ENCODE data around the gene LACTB.

DNA sequence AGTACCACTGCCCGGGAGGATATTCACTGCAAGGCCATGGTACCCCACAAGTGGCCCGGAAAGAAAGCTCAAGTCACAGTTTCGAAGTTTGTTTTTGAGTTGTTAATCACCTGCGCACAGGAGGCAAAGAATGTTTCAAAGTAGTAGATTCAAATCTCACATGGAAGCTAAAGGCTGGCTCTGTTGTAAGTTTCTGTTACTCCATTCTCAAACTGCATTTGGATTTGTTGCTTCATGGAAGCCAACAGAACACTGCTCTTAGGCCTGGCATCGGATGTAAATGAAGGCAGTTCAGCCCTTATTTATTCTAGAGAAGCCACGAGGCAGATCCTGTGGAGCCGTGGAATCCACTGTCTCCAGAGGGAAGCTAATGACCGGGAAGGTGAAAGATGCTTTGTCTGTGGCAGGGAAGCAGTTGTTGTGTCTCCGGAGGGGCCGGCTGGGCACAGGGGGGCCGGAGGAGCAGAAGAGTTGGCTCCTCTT, 33.3 kb downstream of the TPM1 start:
- PRO-cap, result no peak

DNA sequence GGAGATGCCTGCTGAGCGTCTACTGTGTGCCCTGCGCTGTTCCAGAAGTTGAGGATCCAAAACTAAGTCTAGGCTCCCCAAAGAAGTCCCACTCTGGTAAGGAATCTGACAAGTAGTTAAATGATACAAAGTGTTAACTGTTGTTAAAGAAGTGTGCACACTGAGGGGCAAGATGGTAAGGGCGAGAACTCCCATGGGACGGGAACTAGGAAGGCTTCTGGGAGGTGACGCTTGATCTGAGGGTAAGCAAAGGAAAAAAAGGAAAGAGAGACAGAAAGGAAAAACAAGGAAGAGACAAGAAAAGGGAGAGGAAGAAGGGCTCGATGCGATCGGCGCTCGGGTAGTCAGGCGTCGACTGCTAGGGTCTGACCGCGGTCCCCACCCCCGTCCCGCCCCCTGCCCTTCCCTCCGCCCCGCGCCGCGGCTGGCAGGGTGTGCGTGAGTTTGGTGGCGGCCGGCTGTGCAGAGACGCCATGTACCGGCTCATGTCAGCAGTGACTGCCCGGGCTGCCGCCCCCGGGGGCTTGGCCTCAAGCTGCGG, at the start of gene LACTB:
TSS of gene LACTB (plus strand) at position 463 of the 541 bp plus-strand sequence.
- PRO-cap, result bidirectional peak, plus-strand start at position 430 of the sequence, minus-strand start at position 357 of the sequence

DNA sequence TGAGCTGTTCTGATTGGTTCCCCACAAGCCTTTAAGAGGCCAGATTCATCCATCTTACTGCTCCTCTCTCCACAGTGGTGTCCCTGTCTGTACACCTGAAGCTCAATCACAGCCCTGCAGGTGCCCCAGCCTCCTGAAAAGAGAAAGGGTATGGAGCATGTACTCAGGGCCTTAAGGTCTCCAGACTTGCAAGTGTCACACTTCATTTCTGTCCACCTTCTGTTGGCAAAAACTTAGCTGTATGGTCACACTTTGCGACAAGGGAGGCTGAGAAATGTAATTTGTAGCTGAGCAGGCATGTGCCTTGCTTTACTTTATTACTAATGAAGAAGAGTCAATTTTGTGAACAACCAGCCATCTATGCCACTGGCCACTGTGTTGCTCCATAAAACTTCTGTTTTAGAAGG, 12.7 kb downstream of the LACTB start:
- PRO-cap, result no peak

DNA sequence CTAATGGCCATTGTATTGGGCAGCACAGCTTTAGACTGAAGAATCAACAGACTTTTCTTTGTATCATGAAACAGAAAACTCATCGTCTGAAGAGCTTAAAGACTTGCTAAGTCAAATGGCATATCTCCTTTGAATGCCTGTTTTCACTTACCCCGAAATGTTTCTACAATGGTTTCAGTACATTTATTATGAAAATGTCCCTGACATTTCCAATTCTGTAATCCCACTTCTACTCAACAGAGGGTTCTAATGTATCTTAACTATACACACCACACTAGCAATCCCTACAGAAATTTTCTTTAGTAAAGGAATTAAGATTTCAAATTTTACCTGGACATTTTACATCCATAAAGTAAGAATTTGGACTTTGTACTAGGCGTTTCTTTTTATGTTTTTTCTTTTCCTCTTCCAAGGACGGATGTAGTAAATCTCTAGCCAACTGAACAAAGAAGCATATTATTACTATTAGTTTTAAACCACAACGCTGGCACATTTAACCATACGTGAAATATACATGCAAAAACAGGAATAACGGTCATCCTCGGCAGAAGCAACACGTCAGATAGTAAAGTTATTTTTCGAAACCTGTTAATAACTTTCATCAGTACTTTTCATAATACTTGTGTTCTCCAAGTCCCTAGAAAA, 1.1 kb downstream of the RPS27L start:
- PRO-cap, result no peak

- PRO-cap, result no peak
Observed at GRCh38 chr15:63218959-63219369, 29.6 kb downstream of the RAB8B start.

DNA sequence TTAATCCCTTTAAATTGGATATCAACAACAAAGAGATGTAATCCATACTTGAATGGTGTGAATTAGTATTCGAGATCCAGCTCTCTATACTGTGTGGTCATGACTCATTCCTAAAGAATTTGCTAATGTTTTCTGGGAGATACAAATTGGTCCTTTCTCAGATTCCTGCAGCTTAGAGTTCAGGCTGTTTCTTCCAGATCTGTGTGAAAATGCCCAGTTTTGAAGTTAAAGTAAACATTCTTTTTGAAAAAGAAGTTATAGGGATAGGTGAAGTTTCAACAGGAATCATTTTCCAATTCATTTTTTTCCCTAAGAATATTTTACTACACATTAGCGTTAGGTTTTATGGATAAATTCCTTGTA, 20.7 kb upstream of the APH1B start:
- PRO-cap, result no peak

GRCh38 chr15:63341937-63342296, 39.7 kb downstream of the CA12 start:
- PRO-cap, result no peak

GRCh38 chr15:63375048-63375555, 6.5 kb downstream of the CA12 start:
- PRO-cap, result no peak

DNA sequence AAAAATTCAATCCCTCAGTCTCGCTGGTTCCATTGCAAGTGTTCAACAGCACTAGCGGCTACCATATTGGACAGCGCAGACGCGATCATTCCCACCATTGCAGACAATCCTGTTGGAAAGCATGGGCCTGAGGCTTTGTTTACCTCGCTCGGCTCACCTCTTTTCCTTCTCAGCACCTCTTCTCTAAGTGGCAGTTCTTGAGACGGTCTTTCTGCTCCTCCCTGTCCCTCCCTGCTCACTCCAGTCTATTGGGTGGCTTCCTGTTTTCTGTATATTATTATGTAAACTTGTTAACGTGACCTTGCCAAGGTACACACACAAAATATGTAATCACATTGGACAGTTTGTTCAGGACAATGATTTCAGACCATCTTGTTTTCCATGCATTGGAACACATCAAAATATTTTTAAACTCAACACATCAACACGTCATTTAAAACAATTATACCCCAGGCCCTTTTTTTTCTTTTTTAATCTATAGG, 21.9 kb upstream of the CA12 start:
- PRO-cap, result no peak

GRCh38 chr15:63553477-63553862, 43.7 kb upstream of the FBXL22 start:
- PRO-cap, result no peak

DNA sequence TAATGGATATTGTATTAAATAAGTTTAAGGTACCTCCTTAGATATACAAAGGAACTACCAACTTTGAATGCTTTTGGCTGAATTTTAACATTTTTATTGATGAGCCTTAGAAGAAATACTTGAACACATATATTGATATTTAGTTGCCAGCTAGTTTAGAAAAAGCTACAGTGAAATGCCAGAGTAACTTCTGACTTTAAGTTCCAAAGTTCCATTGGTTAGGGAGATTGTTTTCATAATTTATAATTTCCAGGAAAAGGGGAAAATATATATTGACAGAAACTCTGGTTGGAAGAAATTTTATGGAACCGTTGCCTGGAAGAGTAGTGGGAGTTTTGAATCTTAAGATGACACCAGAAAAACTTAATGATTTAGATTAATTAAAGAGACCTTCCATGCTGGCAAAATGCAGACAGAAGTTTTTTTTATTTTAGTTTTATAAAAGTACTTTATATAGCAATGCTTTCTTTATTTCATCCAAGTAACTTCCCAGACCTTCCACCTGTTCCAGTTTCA, 27.9 kb upstream of the FBXL22 start:
- PRO-cap, result no peak

DNA sequence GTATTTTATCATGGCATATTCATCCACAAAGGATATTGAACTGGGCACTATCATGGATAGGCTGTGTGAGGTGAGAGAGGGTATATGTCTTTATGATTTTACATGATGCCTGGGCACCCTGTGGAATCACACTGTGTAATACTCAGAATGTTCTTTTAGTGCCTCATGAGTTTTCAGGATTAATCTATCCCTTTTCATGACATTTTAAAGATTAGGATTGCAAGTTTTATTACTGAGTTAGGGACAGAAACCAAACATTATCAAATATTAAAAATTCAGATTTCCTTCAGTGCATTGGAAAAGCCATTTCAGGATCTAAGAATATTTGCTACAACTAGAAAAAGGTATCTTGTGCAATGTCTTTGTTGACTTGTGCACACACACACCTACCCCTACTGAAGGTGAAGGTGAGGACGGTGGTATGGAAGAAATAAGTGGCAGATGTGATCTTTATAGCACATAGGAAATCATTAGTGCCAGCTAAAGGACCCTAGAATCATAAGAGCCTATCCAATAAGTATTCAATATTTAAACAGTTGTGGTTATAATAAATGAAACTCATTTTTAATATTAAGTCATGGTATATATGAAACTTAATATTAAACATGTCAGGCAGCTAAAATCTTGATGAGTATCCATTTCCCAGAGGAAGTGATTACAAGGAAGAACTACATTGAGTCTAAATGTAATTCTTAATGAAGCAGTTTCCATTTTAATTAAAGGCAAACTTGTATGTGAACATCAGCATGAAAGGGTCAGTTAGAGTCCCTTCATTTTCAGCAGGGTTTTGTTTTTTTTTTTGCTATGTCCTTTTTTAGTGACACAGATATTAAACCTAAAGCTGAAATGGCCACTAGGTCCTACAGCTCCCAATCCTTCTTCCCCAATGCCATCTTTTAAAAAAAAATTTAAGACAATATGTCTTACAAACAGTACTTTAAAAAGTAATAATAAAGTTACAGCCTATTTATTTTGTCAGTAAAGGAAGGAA, 25.3 kb upstream of the FBXL22 start:
- PRO-cap, result no peak

DNA sequence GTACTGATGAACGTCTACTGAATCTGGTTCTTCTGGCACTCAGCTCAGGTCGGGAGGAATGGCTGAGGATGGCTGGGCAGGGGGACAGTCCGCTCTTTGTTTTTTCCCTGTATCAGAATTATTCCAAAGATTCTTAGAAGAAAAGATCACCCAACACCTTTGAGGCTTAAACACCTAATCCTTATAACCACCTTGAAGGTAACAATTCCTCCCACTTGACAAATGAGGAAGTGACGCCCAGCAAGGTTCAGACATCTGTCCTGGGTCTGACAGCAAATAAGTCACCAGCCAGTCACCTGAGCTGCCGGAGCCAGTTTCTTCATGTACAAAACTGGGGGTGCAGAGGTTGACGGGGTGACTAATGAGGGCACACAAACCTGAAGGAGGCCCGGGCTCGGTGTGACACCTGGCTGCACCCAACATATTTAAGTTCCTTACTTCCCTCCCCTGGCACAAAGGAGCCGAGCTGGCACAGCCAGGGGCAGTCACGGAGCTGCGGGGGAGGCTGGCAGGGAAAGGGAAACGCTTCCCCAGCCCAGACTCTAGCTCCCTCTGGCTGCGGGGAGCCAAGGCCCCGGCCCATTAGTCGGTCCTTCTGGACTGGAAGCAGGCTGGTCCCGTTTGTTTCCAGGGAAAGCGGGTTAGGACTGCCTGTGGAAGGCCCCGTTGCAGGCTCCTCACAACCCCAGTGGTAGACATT, 2.2 kb downstream of the FBXL22 start:
- PRO-cap, result no peak

DNA sequence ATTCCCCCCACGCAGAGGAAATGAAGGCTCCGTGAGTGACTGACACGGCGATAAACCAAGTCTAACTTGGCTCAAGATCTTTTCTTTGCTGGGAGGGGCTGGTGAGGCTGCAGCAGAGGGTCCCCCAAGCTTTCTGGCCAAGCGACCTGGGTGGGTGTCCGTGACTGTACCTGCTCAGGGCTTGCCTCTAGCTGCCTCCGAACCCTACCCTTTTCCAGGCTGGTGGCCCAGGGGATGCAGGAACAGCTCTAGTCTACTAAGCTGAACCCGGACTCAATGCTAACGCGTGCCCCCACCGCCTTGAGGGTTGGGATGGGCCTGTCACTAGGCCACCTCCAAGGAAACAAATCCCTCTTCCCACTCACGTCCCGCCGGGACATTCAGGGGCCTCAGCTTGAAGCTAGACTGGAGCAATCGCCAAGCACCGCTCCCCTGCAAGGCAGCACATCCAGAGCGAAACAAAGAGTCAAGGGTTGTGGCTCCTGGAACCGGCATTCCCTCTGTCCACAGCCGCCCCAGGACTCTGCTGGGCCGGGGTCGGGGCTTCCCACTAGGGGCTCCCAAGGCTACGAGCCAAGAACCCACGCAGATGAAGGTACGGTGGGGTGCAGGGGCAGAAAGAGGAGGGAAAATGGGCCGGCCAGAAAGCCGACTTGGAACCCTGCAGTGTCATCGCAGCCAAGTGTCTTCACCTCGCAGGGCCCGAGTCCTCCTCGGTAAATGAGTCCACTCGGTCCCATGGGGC, 2.9 kb downstream of the FBXL22 start:
- PRO-cap, result no peak

DNA sequence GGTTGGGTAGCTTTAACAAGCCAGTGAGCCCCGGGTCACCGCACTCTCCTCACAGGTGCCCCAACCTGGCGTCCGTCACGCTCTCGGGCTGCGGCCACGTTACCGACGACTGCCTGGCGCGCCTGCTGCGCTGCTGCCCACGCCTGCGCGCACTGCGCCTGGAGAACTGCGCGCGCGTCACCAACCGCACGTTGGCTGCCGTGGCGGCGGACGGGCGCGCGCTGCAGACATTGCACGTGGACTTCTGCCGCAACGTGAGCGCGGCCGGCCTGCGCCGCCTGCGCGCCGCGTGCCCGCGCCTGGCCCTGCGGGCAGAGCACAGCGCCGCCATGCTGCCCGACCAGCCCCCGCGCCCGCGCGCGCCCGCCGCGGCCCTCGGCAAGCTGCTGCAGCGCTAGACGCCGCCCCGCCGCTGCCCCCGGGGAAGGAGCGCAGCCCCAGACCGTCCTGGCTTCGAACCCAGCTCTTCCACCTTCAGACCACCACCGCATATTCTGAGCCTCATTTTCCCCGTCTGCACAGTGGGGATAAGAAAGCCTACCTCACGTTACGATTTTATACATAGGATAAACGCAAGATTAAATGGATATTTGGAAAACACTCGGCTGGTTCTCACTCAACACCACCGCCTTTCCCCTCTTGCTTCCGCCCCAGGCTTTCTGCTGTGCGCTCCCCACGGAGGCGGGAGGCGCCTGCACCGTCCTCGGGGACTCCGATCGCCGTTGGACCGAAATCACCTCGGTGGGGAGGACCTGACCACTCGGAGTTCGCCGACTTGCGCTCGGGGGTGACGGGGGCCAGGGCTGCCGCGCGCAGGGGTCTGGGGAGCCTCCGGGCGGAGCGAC, 3.7 kb downstream of the FBXL22 start:
- PRO-cap, result bidirectional peak, plus-strand start at position 314 of the sequence, minus-strand start at position 160 of the sequence

DNA sequence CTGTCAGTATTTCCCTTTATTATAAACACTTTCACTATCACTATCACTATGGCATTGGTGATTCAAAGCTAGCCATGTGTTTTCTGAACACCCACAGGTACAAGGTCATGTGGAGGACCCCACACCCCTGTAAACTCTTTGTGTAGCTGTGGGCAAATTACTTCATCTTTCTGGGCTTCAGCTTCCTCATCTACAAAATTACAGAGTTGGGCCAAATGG, 41.7 kb downstream of the FBXL22 start:
- PRO-cap, result no peak

- PRO-cap, result no peak
Observed at GRCh38 chr15:63807138-63807889, 26.4 kb downstream of the HERC1 start.

GRCh38 chr15:63830075-63830571, 3.6 kb downstream of the HERC1 start:
- PRO-cap, result no peak

DNA sequence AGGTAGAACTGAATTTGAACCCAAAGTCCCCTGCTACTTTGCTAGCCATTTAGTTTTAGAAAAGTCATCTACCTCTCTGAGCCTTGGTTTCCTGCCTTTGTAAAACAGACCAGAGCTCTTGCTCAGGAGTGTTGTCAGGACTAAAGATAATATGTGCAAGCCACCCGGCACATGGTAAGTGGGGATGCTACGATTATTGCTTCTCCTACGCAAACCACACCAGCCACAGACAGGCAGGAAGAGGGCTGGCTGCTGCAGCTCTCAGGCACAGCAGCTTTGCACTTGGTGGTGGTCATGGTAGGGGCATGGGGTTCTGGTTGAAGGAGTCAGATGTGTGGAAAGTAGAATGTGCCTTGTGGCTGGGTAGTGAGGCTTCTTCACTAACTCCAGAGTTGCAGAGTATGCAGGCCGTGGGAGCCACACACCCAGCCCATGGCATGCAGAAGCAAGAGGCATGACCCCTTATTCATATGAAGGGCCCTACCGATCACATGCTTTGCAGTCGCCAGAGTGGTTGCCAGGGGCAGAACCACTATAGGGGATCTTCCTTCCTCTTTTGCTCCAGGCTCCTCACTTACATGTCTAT, 59.0 kb upstream of the HERC1 start:
- PRO-cap, result no peak

- PRO-cap, result no peak
Observed at GRCh38 chr15:63905742-63906294, 72.1 kb upstream of the HERC1 start.